ENCODE results near the genes TREM1, FRS3, CCND3, C6orf132, GUCA1ANB and MRPS10.

- PRO-cap: unidirectional peak, minus-strand start at chr6:41199663
Measured at GRCh38 chr6:41199316-41199782, 1.6 kb downstream of the TREML2 start.

- PRO-cap: no peak
Measured at GRCh38 chr6:41201421-41202217, 670 bp upstream of the TREML2 start.

GRCh38 chr6:41272588-41273537 lies 13.6 kb downstream of the TREM1 start:
- PRO-cap: no peak

DNA sequence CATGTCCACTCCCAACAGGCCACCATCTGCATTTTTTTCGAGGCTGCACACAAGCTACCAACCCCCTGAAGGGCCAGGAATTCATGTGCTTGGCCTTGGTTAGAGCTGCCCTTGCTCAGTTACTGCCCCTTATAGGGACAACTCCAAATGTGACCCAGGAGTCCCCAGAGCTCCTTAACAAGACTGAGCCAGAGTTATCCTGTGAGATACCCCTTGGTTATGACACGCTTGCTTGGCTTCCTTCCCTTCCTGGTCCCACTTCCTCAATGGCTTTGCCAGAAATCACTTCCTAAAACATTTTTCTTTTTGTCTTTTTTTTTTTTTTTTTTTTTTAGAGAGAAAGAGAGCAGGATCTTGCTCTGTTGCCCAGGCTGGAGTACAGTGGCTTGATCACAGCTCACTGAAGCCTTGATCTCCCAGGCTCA lies 8.9 kb downstream of the TREM1 start:
- PRO-cap: no peak

GRCh38 chr6:41286255-41287332 lies at the start of gene TREM1:
TSS of gene TREM1 (minus strand) at chr6:41286682.
- PRO-cap: no peak

- PRO-cap: no peak
Measured at GRCh38 chr6:41287967-41288420, 1.5 kb upstream of the TREM1 start.

- PRO-cap: no peak
Measured at GRCh38 chr6:41584591-41585371, 38.6 kb downstream of the FOXP4 start.

GRCh38 chr6:41586977-41587695 lies 41.0 kb downstream of the FOXP4 start:
- PRO-cap: no peak

DNA sequence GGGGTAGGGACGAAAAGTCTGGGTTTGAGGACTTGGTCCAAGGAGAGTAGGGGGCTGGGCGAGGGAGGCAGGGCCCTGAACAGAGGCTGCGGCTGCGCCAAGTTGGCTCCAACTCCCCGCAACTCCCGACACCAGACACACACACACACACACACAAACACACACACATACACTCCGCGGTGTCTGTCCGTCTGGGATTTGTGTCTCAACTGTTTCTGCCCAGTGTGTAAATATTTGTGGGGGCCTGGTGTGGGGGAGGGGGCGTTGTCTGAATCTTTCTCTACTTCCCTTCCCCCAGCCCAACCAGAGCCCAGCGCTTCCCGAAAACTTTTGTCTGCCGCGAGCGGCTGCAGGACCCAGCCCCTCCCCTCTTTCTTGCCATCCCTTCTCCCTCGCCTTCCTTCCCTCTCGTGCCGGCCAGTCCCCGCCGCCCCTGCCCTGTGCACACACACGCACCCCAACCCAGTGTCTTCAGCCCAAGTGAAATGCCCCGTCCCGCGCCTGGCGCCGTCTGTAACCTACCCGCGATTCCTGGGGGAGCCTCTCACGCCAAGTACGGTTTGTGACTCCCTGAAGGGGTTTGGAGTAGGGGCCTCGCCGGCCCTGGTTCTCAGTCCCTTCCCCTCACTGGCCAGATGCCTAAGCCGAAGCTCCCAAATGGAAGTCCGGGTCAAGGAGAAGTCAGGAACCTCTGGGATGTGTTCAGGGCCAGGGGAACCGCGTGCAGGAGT lies 840 bp downstream of the MDFI start:
- PRO-cap: unidirectional peak, minus-strand start at position 200 of the sequence

DNA sequence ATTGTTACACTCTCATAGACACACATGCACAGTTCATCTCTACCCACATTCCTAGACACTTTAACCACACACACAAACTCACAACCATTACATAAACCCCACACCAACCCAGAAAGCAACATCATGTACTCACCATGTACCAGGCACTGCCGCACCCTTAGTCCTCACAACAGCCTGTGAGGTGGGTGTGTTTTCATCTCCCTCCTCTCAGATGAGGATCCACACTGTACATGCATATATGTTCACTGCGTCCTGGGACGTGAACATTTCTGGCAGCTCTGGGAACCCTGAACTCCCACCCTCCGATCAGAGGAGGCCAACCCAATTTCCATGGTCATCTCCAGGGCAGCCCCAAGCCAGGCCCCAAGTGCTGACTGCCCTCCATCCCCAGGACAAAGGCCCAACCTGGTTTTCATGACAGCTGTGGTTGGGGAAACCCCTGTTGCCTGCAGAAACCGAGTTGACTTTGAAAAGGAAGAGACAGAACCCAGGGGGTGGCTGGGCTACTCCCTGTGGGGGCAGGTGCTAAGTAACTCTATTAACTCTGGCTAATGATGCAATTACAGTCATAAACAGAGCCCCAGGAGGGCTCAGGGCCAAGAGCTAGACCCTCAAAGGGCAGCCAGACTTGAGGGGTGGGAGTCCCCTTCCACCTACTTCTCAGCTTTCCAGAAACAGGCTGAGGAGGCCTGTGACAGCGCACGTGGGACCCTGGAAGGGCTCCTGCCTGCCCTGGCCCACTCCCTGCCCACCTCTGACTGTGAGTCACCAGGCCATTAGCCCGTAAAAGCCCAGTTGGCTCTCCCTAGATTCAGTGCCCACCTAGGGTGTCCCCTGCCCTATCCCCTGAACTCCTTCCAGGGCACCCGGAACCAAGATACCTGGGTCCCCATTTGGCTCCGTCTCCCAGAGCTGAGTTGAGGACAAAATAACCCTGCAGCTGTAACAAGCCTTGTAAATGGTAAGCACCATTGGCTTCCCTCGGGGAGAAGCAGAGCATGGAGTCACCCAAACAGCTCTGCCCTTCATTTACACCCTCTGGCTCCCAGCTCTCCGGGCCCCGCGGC lies 2.6 kb downstream of the TFEB start:
- PRO-cap: bidirectional peak, plus-strand start at position 263 of the sequence, minus-strand start at position 166 of the sequence; bidirectional peak, plus-strand start at position 483 of the sequence, minus-strand start at position 462 of the sequence

DNA sequence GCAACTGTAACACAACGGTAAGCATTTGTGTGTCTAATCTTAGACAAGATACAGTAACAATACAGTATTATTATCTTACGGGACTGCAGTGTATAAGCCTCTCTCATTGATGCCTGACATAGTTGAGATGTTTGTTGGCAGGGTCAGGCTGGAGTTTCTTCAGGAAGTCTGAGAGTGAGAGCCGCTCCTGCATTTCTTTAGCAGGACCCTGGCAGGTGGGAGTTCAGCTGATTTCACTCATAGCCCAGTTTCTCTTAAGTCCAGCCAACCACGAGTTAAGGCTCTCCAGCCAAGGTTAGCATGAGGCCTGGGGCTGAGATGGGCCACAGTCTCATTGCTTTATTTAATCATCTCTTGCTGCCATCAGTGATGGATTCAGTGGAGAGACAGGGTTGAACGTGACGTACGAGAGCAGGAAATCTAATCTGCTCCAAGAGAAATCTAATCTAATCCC lies 11.2 kb upstream of the PGC start:
- PRO-cap: no peak

DNA sequence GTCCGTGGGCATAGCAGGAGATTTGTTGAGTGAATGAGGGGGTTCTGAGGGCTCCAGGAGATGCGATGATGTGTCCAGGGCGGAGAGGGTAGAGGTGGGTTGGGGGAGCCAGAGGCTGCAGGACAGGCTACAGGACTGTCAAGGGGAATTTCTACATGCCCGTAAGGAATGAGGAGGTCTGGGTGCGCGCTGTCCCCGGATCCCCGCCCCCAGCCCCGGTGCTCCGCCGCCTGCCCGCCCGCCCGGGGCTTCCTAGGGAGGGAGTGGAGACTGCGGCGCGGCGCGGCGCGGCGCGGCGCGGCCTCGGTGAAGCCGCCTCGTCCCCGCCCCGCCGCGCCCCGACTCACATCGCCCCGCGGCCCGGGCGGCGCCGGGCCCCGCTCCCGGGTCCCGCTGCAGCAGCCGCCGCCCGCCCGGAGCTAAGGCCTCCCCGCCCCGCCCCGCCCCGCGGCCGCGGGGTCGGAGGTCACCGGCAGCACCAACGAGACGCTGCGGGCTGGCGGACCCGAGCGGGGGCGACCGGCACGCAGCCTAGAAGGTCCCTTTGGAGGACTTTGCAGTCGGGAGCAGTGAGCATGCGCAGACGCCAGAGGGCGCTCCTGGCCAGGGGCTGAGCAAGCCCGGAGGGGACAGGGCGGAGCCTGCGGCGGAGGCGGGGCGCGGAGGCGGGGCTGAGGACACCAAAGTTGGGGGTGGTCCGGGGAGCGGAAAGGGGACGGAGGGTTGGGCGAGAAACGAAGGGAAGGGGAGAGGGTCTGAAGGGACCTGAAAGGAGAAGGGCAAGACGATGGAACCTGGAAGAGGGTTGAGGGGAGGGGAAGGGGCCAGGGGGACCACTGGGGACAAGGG lies at the start of gene FRS3:
TSS of gene FRS3 (minus strand) at position 432 of the 849 bp plus-strand sequence.
- PRO-cap: bidirectional peak, plus-strand start at position 709 of the sequence, minus-strand start at position 395 of the sequence

DNA sequence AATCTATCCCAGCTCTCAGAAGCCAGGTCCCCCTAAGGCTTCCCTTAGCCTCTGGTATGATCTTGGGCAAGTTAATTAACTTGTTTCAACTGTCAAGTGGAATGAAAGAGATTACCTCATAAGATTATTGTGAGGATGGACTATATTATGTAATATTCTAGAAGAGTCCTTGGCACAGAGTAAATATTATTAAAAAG lies 1.0 kb downstream of the PRICKLE4 start:
- PRO-cap: unidirectional peak, minus-strand start at position 53 of the sequence

- PRO-cap: no peak
Measured at GRCh38 chr6:41937968-41938631, 3.5 kb downstream of the CCND3 start.

DNA sequence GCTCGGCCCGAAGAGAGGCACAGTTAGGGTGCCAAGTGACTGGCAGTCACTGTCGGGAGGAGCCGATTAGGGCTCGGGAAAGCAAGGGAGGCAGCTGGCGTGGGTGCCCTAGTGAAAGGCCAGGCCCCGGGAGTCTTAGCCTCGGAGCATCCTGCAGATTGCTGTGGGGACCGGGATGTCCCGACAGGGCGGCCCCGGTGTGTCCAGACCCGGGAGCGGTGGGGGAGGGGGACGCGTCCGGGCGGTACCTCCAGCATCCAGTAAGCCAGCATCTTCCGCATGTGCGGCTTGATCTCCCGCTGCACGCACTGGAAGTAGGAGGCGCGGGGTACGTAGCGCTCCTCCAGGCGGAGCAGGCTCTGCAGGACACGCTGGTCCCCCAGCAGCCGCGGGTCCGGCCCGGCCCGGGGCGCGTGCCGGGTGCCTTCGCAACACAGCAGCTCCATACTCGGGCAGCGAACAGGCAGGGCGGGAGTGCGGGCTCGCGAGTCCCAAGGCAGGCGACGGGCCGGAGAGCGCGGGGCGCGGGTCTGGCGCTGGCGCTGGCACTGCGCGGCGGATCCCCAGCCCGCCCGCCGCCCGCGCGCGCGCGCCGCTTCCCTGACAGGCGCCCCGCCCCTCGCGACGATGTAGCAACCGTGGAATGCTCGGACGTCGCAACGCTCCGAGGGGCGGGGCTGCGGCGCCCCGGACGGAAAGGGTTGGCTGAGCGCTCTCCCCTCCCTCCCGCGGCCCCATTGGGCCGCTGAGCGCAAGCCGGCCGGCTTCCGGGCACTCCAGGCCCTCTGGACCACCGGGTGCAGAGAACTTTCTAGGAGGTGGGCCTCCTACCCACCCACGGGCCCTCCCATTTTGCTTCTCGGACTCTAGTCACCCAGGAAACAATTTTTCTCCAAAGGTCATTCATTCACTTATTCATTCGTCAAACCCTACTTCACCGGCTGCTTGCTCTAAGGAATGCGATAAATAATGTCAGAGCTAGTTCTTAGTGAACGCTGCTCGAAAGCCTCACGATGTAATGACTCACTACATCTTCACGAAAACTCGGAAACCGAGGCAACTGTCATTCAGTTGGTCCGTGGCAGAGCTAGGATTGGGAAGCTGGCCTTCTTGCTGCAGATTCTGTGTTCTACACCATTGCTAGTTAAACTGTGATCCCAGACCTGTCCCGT lies at the start of gene CCND3:
TSS of gene CCND3 (minus strand) at position 605 of the 1,172 bp plus-strand sequence.
- PRO-cap: bidirectional peak, plus-strand start at position 802 of the sequence, minus-strand start at position 629 of the sequence; bidirectional peak, plus-strand start at position 1,070 of the sequence, minus-strand start at position 861 of the sequence

DNA sequence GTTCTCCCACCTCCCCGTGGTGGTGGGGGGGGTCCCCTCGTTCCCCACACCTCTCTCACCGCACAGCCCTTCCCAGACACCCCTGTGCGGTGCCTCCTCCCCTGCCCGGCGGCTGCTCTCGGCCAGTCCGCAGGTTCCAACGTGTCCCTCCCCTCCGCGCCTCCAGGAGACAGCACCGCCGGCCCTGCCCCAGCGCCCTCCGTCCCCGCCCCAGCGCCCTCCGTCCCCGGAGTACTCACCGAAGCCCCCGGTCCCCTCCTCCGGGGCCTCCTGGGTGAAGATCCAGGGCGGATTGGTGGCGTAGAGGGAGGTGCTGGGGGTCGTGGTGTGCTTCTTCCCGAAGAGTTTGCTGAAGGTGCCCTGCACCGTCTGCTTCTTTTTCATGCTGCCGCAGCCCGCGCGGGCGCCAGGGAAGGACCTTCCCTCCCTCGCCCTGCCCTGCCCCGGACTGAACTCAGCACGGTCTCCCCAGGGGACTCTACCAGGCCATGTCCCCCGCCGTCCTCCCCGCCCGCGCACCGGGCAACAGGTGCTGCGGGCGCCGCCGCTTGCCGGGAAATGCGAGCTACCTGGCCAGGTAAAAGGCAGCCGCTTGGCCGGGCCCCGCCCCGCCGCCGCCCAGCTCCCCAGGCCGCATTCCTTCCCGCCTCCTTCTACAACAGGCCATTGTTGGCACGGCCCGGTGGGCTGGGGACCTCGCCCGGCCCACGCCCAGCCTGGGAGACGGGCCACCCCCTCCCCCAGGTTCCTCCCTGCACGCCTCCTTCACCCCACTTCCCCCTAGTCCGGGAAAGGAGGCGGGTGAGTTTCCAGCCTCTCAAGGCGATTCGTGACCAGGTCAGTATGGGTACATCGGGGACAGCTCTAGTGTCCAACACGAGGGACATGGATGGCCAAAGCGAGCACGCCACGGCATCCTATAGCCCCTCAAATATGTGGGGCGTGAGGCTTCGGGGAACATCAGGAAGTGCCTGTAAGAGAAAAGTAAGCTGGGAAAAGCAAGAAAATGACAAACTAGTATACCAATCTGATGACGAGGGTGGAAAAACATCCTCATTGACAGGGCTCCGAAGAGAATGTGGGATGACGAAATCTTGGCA lies at the start of gene C6orf132:
TSS of gene C6orf132 (minus strand) at position 560 of the 1,100 bp plus-strand sequence.
- PRO-cap: no peak

DNA sequence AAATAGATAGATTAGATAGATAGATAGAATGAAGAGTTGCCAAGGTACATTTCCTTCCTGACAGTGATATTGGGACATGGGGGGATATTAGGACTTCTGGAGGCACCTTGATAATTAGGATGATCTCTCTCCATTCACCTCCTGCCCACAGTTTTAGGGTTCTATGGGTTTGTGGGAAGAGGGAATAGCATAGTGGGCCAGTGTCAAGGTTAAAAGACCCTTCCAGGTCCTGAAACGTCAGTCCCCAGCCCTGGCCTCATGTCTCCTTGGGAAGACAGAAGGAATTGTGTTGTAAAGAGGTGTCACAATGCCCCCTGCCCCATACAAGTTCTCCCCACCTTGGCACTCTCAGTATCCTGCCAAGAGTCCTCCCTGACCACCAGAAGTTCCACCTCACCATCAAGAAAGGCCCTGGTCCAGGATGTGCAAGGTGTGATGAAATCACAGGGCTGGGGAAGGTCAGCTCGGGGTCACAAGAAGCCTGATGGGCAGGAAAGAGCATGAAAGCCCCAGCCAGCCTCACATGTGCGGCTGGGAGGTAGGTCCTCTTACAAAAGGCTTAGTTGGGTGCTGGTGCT lies at the start of gene GUCA1ANB:
TSS of gene GUCA1ANB (plus strand) at position 351 of the 578 bp plus-strand sequence.
- PRO-cap: no peak

DNA sequence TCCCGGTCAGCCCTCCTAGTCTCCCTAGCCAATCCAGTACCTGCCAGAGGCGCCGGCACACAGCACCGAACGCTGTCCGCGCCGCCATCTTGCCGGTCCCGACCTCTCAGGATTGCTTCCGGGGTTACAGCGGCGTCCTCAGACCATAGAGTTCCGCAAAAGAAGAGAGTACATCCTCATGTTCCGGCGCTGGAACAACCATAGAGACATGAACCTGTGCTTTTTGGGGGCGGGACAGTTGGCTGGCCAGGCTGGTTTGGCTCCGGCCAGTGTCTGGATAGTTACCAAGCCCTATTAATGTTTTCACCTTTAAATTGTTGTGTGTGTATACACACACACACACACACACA lies at the start of gene MRPS10:
TSS of gene MRPS10 (minus strand) at position 100 of the 350 bp plus-strand sequence.
- PRO-cap: bidirectional peak, plus-strand start at position 214 of the sequence, minus-strand start at position 100 of the sequence

DNA sequence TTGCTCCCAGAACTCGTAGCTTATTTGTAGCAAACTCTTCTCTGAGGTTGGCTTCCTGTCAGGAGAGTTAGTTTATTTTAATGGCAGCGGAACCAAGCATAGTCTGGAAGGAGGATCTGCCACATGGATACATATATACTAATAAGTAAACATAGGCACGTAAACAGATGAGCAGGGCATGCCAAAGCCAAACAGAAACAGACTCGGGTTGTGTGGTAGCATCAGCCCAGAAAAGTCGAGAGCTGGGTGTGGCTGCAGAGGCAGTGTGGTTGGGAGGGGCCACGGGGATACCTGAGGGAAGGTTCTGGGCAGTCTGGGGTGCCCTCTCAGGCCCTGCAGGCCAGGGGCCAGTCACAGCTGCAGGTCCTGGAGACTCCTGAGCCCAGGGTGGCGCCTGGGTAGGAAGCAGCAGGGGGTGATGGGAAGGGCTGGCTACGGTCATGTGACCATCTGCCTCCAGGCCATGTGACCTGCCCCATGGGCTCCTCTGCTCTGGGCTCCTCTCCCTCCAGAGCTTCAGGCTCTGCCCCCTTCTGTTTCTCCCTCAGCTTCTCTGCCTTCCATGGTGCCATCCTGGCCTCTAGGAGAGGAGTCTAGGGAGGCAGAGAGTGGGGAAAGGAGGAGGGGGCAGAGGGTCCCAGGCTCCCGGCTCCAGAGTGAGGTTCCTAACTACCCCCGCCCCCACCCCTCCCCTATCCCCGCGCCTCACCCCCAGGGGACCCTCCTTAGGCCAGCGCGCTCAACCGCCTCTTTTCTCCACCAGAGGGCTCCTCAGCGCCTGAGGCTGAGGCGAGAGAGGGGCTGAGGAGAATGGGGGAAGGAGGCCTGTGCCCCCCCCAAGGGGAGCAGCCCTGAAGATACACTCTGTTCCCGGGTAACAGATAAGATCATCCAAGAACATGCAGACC lies 42.9 kb upstream of the MRPS10 start:
- PRO-cap: unidirectional peak, minus-strand start at position 402 of the sequence

DNA sequence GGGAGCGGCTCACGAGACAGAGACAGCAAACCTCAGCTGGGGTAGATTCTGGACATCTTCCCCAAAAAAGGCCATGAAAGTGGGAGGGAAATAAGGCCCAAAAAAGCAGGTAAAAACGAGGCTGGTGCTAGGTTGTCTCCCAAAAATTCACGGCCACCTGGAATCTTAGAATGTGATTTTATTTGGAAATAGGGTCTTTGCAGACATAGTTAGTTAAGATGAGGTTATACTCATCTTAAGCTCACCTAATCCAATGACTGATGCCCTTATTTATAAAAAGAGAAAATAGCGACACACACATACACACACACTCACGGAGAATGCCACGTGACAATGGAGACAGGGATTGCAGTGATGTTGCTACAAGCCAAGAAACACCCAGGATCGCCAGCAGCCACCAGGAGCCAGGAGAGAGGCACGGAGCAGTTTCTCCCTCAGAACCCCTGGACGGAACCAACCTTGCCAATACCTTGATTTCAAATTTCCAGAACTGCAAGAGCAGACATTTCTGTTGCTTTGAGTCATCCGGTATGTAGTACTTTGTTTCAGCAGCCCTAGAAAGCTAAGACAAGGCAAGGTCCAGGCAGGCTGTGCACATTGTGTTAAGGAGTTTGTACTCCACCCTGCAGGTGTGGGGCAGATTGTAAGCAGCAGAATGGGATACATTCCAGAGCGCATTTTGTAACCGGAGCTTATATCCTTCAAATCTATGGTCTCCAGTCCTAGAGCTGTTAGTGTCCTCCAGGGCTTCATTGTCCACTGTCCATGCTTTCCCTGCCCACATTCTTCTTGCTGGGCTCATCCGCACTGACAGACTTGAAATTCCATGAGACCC lies 48.4 kb downstream of the TRERF1 start:
- PRO-cap: no peak

All from paraaortic lymph node (tissue), 1 donor.